ENCODE measurements around the genes CCL7, TMEM132E and CCT6B.

DNA sequence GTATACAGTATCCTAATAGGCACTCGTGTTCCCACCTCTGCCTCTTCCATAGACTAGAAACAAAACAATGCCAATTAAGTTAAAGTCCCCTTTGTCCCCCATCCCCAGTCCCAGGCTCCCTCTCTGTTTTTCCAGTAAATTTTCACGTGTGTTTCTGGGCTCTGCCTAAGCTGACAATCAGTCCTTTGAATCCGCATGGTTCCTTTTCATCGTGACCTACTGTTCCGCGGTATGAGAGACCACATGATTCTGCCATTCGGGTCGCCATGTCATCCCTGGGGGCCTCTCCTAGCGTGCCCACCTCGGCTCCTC lies 157.5 kb downstream of the RAB11FIP4 start:
- PRO-cap: no peak

GRCh38 chr17:31559460-31560568 lies 168.3 kb downstream of the RAB11FIP4 start:
- PRO-cap: unidirectional peak, minus-strand start at chr17:31560135

DNA sequence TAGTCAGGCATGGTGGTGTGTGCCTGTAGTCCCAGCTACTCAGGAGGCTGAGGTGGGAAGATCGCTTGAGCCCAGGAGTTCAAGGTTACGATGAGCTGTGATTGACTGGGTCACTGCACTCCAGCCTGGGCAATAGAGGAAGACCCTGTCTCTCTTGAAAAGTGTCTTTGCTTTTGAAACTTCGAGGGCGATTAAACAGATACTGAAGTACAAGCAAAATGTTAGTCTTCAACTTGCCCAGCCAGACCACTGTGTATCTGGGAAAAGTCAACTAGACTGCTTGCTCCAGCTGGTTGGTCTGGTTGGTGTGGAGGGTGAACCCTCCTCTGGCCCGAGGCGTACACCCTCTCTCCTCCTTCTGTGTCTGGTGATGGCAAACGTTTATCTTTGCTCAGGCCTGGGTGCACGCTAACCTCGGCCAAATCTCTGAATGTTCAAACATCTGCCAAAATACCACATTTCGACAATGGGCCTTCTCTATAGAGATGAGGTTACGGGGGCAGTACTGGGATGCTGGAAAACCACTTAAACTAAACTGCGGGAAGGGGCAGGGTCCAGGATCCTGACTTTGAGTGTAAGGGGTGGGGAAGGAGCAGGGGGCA lies 175.1 kb downstream of the RAB11FIP4 start:
- PRO-cap: no peak

DNA sequence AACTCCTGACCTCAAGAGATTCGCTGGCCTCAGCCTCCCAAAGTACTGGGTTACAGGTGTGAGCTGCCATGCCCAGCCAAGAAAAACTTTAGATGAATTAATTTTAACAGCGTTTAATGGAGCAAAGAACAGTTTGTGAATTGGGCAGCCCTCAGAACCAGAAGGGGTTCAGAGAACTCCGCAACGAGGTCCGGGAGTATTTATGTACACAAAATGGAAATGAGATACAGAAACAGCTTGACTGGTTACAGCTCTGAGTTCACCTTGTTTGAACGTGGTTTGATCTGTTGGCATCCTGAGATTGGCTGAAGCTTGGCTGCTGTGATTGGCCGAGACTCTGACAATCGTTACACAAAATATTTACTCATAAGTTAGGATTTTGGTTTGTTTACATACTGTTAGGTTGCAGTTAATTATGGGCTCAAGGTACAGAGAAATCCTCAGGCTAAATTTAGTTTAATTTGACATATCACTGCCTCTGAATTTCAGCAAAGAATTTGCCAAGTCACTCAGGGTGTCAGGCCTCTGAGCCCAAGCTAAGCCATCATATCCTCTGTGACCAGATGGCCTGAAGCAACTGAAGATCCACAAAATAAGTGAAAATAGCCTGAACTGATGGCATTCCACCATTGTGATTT lies 227.4 kb downstream of the COPRS start:
- PRO-cap: no peak

GRCh38 chr17:31916669-31917736 lies 15.5 kb upstream of the UTP6 start:
- PRO-cap: no peak

DNA sequence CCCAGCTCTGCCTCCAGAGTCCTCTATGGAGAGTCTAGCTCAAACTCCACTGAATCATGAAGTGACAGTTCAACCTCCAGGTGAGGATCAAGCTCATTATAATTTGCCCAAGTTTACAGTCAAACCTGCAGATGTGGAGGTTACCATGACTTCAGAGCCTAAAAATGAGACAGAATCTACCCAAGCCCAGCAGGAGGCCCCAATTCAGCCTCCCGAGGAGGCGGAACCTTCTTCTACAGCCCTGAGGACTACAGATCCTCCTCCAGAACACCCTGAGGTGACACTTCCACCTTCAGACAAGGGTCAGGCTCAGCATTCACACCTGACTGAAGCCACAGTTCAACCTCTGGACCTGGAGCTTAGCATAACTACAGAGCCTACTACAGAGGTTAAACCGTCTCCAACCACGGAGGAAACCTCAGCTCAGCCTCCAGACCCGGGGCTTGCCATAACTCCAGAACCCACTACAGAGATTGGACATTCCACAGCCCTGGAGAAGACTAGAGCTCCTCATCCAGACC lies 14.9 kb downstream of the LRRC37B start:
- PRO-cap: no peak

DNA sequence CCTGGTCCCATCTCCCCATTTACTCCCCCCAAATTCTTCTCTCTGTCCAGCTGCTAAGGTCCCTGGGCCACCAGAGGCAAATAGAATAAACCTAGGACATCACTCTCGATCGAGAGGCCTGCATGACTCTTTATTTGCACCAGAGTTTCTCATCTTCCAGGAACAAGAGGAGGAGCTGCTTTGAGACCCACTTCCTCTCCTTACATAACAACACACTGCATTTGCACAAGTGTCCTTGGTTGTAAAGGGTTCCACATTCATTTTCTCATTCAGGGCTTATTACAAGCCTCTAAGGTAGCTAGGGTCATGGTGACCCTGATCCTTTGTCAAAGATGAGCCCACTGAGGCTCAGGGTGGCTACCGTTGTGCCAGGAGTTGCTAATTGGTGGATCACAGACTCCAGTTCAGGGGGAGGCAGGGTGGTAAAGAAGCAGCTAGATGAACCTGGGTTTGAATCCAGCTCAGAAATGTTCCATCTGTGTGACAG lies 38.1 kb upstream of the RHOT1 start:
- PRO-cap: no peak

GRCh38 chr17:32124808-32125402 lies 17.4 kb upstream of the RHOT1 start:
- PRO-cap: no peak

DNA sequence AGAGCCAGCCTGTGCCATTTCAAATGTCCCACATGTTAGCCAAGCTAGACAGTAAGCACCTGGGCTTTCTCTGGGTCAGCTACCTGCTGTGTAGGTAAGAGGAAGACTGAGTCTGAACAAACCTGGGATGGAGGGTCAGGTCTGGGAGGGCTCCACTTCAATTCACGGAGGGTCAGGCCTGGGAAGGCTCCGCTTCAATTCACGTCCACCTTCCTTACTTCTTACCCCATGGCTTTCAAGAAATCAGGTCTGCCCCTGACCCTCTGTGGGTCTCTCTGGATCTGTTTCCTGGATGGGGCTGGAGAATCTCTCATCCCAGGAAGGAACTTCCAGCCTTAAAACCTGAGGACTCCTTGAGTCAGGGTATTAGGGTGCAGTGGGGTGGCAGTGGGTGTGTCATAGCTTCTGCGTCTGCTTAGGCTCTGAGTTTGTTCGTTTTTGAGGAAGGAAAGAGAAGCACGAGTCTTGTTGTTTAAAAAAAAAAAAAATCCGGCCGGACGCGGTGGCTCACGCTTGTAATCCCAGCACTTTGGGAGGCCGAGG lies 23.3 kb downstream of the C17orf75 start:
- PRO-cap: no peak

DNA sequence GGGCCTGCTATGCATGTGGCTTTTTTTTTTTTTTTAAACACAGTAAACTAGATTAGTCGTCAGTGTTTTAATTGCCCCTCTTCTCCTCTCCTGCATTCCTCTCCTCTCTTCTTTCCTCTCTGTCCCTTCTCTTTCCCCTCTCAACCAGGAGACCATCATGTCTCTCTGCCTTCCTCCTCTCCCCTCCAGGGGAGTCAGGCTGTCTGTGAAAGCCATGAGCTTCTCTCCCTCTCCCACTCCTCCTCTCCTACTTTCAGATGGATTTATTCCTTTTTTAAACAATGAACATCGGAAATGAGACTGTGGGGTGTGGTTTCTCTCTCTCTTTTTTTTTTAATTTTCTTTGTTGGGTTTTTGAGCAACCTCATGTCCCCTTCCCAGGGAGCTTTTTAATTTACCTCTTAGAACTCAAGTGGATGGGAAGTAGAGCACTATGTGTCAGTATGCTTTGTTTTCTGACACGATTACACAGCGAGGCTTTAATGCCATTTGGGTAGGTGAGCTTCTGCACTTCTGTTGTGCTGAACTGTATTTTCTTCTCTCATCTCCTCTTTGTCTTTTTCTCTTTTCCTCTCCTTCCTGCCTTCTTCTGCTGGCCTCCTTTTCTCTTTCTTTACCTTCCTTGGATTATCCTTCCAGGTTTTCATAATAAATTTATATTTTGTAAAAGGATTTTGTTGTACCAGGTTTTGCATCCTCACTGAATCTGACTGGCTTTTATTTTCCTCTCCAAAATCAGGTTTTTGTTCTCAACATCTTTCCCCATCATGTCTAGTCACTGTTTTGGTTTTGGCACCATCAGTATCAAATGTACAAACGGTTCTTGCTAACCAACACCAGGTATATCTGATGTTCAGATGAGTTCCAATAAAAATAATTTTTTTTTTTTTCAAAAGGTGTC lies 5.1 kb upstream of the CDK5R1 start:
- PRO-cap: no peak

- PRO-cap: bidirectional peak, plus-strand start at chr17:32794745, minus-strand start at chr17:32794713
Measured at GRCh38 chr17:32794394-32795178, 82.3 kb downstream of the MYO1D start.

DNA sequence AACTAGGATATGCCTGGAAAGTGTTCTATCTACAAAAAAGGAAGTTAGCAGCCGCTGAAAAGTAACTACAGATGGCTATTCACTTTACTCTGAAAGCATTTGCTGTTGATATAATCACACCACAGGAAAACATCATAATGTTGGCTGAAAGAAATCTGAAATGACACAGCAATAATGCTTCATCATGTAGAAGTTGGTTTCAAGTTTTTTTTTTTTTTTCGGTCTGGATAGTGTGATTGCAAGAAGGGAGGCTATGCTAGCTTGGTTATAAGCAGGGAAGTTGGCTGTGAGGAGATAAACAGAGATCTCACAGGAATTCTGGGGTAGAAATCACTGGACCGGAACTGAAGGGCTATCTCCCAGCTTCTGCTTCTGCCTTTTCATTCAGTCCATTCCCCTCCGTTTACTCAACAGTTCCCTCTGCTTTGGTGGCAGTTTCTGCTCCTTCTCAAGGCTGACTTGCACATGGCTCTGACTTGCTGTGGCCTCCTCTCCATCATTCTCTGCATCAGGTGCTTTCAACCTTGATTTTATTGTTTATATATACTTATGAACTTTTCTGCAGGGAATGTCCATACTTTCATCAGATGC lies 57.8 kb downstream of the MYO1D start:
- PRO-cap: no peak

DNA sequence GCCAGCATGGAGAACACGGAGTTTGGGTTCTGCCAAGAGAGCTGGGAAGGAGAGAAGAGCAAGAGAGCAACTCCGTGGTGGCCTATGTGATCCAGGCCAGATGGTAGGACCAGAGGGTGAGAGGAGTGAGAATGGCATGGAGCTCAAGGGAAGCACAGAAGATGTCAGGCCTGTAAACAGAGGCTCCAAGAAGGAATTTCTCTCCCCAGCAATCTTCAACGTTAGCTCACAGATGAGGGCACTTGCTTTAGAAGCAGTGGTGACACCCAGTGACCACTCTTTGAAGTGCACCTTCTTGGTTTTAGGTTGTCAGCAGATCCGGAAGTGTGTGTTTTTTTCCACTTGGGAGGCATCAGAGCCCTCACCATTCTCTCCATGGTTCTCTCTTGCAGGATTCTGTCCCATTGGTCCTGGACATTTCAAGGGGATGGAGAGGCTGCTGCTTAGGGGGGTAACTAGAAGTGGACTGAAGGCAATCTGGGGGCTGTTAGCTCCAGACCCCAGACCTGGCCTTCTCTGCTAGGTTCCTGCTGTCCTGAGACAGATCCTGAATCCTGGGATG lies 18.1 kb upstream of the TMEM98 start:
- PRO-cap: unidirectional peak, plus-strand start at position 332 of the sequence

GRCh38 chr17:32936776-32937697 lies 9.1 kb downstream of the TMEM98 start:
- PRO-cap: no peak

- PRO-cap: no peak
Measured at GRCh38 chr17:34242512-34243134, 12.5 kb upstream of the CCL2 start.

DNA sequence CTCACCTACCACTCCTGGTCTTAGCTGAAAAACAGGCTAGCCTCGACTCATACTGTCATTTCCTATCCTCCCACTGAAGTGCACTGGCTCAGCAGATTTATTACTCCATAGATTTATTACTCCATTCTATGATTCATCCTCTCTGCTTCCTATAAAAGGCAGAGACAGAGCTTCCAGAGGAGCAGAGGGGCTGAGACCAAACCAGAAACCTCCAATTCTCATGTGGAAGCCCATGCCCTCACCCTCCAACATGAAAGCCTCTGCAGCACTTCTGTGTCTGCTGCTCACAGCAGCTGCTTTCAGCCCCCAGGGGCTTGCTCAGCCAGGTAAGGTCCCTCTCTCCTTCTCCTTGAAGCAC lies at the start of gene CCL7:
Gene CCL7 (plus strand): TSS at position 181 of the 358 bp plus-strand sequence.
- PRO-cap: no peak

DNA sequence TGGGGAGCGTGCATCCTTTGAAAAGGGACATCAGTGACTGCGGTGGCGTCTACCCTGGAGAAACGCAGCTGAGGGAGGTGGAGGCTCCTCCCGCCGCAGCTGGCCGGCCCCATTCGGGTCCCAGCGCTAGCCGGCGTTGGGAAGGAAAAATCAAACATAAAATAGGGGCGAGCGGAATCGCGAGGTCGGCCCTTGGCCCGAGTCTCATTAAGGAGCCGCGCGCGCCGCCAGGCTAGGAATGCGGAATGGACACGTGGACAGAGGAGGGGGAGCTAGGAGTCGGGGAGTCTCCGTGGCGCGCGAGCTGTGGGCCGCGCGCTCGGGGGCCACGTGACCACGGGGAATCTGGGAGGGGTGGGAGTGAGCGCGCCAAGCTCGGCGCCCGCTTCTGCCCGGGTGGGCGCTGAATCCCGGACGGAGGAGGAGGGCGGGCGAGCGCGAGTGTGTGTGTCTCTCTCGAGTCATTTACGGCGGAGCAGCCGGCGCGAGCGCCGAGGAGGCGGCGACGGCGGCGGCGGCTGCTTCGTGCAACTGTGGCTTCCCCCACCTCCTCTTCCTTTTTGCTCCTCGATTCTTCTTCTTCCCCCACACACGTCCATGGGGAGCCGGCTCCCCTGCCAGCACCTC lies at the start of gene TMEM132E:
Gene TMEM132E (plus strand): TSS at position 460 of the 627 bp plus-strand sequence.
- PRO-cap: no peak

GRCh38 chr17:34598359-34598745 lies 19.0 kb downstream of the TMEM132E start:
- PRO-cap: no peak

DNA sequence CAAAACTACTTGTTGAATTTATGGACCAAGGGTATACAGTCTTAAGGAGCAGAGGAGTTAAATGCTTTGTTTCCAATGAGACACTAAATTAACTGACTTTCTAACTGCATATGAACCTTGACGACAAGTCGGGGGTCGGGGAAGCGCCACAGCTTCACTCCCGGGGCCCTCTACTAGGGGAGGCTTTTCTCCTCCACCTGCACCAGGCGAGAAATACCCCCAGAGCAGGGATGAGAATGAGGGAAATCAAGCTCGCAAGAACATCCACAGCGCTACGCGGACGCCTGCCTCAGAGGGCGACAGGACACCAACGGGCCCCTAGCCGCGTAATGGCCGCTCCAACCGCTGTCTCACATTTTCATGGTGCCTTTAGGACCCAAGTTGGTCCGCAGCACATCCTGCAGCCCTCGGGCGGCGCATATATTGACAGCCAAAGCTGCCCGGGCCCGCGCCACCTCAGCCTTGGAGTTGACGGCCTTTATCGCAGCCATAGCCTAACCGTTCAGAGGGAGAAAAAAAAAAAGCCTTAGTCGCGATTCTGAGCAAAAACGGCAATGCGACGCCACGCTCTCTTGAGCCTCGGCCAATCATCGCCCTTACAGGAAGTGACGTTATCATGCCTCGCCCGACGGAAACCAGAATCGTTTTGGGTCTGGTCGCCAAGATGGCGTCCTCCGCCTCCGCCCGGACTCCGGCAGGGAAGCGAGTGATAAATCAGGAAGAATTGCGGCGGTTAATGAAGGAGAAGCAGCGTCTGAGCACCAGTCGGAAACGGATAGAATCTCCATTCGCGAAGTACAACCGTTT lies at the start of gene CCT6B:
Gene CCT6B (minus strand): TSS at position 558 of the 807 bp plus-strand sequence.
- PRO-cap: bidirectional peak, plus-strand start at position 638 of the sequence, minus-strand start at position 589 of the sequence

DNA sequence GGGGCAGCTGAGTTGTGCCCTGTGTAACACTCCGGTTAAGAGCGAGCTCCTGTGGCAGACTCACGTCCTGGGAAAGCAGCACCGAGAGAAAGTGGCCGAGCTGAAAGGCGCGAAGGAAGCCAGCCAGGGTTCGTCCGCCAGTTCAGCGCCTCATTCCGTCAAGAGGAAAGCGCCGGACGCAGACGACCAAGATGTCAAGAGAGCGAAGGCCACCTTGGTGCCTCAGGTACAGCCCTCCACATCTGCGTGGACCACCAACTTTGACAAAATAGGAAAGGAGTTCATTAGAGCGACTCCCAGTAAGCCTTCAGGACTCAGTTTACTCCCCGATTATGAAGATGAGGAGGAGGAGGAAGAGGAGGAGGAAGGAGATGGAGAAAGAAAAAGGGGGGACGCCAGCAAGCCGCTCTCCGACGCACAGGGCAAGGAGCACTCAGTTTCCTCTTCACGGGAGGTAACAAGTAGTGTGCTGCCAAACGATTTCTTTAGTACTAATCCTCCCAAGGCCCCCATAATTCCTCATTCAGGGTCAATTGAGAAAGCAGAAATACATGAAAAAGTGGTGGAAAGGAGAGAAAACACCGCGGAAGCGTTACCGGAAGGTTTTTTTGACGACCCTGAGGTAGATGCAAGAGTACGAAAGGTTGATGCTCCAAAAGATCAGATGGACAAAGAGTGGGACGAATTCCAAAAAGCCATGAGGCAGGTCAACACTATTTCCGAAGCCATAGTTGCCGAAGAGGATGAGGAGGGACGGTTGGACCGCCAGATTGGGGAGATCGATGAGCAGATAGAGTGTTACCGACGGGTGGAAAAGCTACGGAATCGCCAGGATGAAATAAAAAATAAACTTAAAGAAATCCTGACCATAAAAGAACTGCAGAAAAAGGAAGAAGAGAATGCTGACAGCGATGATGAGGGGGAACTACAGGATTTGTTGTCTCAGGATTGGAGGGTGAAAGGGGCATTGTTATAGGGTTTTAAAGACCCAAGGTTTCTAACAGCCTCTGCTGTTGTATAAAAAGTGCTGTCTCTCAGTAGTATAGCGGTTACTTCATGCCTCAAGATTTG lies 705 bp downstream of the ZNF830 start:
- PRO-cap: no peak

Measured in ileum (tissue), 1 donor.